Pulmonary artery (tissue), 1 donor: ENCODE measurements around a stretch of chr10.

- PRO-cap, result no peak
Measured at GRCh38 chr10:3071210-3072245, 4.2 kb downstream of the PFKP start.

GRCh38 chr10:3104465-3105145, 37.3 kb downstream of the PFKP start:
- PRO-cap, result bidirectional peak, plus-strand start at chr10:3104847, minus-strand start at chr10:3104547

GRCh38 chr10:3130895-3131613, 41.5 kb downstream of the PITRM1 start:
- PRO-cap, result no peak

- PRO-cap, result no peak
Measured at GRCh38 chr10:3263717-3264950, 91.6 kb upstream of the PITRM1 start.

DNA sequence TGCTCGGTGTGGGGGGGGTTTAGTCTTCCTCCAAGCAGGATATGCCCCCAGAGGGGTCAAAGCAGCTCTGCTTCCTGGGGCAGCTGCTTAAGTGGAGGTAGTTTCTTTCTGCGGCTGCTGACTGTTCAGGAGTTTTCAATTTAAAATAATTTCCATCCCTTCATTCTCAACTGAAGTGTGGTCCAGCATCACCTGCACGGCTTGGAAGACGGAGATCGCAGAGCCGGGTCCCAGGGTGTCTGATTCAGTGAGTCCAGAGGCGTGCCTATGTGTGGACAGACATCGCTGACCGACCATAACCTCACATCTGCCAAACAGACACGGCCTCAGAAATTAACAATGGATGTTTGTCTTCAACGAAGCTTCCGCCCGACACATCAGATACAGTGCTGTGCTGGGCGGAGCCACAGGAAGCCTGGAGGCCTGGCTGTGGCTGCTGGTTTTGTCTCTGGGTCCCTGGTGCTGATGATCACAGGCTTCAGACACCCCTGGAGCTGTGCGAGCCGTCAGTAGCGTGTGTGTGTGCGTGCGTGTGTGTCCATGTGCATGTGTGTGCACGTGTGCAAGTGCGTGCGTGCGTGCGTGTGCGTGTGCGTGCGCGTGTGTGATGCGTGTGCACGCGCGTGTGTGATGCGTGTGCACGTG, 226.5 kb upstream of the PITRM1 start:
- PRO-cap, result no peak

DNA sequence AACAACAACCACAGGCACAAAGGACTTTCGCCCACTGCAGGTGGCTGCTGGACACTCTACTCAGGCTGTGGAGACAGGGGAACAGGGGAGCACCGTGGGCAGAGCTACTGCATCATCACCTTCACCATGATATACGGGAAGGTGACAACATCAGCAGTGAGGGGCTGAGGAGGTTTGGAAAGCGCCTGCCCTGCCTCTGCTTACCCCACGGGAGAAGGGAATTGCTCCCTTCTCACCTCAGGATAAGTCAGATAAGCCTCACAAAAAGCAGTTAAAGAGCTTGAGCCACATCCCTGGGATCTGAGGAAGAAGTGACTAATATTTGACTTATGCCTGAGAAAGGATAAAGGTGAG, 217.6 kb downstream of the KLF6 start:
- PRO-cap, result no peak

- PRO-cap, result no peak
Measured at GRCh38 chr10:3623749-3624027, 161.3 kb downstream of the KLF6 start.

- PRO-cap, result no peak
Measured at GRCh38 chr10:3728470-3728957, 56.5 kb downstream of the KLF6 start.

- PRO-cap, result no peak
Measured at GRCh38 chr10:3754809-3755460, 30.1 kb downstream of the KLF6 start.

DNA sequence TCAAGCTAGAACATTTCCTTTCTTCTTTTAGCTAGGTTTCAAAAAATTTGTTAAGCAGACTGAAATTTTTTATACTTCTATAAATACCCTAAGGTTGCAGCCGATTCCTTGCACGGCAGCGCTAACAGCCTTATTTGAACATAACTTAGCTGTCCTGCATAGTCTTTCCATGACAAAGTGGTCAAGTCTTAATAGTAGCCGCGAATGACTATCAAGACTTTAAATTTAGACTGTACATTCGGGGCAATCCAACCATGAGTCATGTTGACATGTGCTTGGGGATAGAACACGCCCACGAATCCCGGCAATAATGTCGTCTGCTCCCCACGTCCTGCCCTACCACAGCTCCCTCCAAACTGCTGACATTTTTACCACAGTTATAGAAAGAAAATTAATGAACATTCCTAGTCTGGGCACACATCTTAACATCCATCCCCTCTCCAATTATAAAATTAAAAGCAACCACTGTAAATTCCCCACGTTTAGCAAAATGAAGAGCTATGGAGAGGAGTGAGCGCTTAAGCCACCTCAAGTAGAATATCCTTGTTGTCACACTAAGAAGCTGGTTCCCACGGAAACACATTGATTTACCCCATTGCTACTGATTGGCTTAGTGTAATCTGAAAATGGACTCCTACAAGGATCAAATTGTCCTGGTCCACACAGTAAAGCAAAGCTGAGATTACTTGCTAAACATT, 9.7 kb downstream of the KLF6 start:
- PRO-cap, result bidirectional peak, plus-strand start at position 307 of the sequence, minus-strand start outside the sequence

DNA sequence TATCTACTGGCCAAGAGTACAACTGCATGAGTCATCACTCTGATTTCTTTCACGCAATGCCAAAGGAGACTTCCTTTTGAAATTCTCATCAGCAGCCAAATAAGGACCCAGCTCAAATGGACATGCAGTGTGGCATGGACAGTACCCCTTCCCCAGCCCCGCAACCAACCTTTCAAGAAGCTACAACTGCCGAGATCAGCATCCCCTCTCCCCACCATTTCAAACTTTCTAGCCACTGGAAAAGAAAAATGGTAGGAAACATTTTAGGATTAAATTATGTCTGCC, 2.0 kb downstream of the KLF6 start:
- PRO-cap, result bidirectional peak, plus-strand start at position 115 of the sequence, minus-strand start outside the sequence; bidirectional peak, plus-strand start outside the sequence, minus-strand start at position 217 of the sequence

DNA sequence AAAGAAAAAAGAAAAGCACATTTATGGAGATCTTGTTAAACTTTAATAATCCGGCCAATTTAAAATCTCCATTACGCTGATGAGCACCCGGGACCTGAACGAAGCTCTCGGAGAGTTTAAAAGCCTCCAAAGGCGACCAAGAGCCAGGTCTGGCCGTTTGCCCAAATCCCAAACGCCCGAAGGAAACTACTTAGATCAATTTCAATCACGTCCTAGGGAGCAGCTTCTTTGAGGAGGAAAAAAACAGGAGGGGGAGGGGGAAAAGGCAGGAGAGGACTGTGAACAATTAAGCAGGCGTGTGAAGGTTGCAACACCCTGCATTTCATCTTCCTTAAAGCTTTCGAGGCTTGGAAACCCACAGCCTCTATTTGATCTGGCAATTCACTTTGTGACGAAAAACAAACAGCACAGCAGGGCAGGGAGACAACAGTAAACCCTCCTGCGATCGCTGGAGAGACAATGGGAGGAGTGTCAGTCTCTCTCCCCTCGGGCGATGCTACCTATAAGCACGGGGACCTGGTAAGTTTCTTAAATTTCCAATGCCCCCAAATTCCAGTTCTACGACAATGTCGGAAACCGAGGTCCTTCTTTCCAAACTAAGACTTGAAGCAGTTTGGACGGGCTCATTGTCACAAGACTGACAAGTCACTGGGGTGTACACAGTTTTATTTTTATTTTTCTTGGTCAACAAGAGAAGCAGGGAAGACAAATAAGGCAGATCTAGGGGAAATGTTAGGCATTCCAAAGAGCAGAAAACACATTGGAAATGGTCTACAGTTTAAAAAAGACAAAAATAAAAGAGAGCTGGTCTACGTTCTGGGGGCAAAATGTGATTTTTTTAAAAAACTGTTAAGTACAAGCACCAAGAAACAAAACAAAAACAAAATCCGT, 1.1 kb downstream of the KLF6 start:
- PRO-cap, result unidirectional peak, plus-strand start at position 289 of the sequence

DNA sequence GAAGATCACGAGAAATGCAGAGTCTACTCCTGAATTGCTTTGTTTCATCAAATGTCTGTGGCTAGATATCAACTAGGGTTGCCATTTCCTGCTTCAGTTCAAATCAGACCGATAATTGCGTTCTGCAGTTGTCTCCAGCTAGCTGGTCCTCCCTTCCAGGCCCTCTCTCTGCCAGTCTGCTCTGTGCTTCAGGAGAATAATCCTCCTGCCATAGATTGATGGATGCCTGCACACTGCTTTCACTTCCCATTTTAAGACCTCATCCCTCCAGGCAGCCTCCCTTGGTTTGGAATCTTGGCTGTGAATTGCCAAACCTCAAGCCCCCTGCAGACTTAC, 22.1 kb upstream of the KLF6 start:
- PRO-cap, result no peak

- PRO-cap, result no peak
Measured at GRCh38 chr10:3852014-3852210, 66.9 kb upstream of the KLF6 start.

DNA sequence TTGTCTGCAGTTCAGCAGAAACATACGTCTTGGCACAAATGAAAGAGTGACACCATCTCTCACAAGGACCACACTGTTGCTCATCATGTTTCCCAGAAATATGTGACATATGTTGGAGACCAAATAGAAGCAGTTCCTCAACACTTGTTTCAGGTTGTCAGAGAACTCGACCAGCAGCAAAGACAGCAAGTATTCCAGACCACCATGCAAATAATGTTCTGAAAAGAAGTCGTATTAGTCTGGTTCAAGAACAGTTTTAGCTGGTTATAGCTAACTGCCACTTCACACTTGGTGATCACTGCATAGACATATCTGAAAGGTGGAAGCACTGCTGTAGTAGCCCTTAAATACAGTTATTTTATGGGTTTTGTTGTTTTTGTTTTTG, 81.4 kb upstream of the KLF6 start:
- PRO-cap, result no peak

DNA sequence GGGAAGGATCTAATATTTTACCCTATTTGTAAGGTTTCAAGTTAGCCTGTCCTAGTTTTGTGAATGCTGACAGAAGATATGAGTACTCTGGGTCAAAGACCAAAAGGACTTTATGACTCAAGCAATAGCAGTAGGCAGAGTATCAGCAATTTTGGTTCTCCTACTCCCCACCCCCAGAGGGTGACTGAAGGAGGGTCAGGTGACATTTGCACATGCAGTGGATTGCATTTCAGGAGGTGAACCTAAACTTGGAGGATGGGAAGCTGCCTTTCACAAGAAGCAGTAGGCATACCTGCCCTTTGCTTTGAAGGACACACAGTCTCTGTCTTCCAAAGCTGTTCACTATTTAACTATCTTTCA, 84.1 kb upstream of the KLF6 start:
- PRO-cap, result no peak

GRCh38 chr10:3929717-3930104, 144.7 kb upstream of the KLF6 start:
- PRO-cap, result no peak

- PRO-cap, result no peak
Measured at GRCh38 chr10:4061172-4061966, 276.4 kb upstream of the KLF6 start.

DNA sequence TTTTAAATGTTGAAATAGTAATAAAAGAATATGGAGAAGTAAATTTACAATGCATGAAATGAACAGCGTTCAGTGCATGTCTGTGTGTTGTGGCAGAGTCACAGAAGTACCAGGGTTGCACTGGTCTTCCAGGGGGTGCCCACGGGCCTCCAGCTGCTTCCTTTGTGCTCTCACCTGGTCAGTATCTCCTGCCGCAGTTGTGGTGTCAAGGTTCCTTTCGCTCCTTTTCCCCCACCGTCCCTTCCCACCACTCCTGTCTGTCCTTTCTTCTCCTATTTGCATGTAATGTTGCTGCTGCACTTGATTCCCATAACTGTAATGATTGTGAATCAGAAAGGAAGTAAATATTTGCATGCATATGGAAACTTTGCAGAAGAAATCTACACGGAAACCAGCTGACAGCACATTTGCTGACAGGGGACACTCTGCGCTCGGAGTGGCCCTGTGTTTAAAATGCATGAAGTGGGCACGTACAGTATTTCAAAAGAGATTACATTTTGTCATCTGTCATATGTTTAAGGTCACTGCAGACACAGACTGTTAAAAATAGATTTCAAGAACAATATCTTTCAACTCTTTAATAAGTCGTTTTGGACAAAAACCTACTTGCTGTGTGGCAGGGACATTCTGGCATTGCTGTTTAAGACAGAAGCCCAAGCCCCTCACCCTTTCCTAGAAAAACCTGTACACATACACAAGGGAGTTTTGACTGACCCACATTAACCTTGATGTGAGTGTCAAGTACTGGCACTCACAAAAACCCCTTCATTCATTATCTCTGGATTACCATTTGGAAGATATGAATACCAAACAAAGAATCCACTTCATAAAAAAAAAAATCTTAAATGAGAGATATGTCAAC, 336.7 kb upstream of the KLF6 start:
- PRO-cap, result no peak

DNA sequence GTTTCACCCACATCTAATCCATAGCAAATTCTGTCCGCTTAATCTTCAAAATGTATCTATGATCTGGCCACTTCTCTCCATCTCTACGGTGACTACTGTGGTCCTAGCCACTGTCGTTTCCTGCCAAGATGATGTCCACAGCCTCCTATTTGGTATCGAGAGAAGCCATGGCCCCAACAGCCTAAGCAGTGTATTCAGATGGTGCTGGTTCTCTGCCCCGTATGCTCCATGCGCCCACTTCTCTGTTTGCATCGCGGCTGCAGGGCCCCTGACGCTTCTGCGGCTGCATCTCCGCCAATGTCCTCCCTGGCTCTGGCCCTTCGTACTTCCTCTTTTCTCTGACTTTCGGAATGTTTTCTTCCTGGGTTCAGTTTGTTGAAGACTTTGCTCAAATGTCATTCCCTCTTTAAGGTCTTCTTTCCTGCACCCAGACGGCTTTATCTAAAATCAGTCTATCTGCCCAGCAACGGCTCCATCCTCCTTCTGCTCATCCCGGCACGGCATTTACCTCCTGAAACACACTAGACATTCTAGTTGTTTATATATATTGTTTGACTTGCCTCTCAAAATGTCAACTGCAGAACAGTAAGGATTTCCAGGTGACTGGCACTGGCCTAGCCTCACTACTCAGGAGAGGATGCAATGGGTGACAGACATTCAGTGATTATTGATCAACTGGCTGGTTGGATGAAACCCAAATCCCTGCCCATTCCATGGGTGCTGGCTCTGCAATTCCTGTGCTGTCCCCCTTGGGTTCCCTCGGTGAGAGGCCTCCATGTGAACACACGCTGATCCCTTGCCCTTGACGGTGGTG, 421.5 kb upstream of the KLF6 start:
- PRO-cap, result no peak